HCT116 (cell line): ENCODE results near the genes MBOAT7, LILRB3, LILRA4, CDC42EP5, LILRA2, NCR1, TNNT1, TNNI3, SYT5 and SHISA7.

GRCh38 chr19:54189486-54190044 lies at the start of gene MBOAT7:
TSS of gene MBOAT7 (minus strand) at chr19:54189580.
- RRBS: under 1% methylated on average over 6 of the region's 45 CpGs

DNA sequence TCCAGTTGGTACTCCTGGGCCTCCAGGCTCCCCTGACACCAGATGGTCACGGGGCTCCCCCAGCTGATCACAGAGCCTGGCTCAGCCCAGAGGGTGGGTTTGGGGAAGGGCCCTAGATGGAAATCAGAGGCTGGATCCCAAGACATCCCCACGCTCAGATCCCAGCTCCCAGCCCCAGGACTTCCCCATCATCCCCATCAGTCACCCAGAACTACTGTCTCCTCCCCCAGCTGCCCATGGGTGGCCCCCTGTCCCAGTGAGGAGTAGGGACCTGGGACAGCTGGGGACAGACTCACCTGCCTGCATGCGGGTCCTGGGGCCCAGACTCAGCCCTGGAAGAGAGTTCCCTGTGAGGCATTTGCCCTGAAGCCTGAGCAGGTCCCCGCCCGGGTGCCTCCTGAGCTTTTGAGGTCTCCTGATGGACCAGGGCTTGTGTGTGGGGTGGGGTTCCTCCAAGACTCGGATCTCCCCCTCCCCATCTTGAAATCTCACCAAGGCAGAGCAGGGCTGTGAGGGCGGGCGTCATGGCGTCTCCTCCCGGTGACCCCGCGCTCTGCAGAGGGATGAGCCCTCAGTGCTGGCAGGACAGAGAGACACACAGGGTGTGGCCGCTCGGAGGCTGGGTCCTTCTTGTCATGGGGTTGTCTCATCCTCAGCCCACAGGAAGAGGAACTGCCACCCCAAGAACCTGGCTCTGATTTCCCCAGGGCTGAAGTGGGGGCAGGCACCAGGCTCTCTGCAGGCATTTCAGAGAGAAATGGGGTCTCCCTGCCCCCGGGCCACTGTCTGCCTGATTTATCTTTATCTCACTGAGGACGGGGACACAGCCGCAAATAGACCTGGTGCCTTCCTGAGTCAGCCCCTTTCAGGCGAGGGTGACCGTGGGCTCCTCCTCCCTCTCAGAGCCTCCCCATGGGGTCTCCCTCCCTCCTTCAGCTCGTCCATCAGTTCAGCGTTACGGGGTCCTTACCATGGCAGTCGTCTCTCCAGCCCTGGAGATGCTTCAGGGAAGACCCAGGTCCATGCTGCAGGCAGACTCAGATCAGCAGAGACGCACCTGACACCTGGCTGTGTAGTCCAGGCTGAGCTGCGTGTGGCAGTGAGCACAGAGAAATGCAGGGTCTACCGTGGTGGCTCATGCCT lies at the start of gene LILRB3:
Gene LILRB3, minus strand, starts transcription at position 557 of the 1,143 bp plus-strand sequence.
- RRBS: no CpG with 5 or more reads among the region's 26 CpGs

- RRBS: no CpG with 5 or more reads among the region's 13 CpGs
Observed at GRCh38 chr19:54338855-54339440, at the start of gene LILRA4. TSS of gene LILRA4 (minus strand) at chr19:54339162.

DNA sequence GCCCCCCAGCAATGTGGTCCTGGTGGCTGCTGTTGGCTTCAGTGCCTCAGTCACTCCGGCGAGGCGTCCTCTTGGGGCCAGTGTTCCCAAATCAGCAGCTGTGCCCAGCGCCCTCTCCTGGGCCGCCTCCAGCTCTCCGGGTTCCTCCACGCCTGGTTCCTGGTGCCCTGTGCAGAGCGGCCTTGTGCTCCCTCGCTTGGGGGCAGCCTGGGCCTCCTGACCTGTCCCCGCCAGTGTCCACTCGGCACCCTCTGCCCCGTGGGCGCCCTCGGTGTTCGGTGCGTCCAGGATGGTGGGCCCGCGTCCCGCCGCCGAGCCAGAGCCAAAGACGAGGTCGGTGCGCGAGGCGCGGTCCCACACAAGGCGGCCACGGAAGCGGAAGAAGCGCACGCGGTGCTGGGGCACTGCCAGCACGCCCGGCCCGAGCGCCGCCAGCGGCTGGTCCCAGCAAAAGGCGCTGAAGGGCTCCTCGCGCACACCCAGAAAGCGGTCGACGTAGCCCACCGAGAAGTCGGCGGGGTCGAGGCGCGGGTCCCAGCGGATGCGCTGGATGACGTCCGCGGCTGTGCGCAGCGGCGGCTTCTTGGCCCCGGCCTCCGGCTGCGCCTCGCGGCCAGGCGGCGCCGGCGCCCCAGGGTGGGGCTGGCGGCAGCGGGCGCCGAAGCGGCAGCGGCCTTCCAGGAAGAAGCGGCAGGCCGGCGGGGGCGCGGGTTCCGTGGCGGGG lies 651 bp downstream of the LENG9 start:
- RRBS: 2% methylated on average over 20 of the region's 81 CpGs

DNA sequence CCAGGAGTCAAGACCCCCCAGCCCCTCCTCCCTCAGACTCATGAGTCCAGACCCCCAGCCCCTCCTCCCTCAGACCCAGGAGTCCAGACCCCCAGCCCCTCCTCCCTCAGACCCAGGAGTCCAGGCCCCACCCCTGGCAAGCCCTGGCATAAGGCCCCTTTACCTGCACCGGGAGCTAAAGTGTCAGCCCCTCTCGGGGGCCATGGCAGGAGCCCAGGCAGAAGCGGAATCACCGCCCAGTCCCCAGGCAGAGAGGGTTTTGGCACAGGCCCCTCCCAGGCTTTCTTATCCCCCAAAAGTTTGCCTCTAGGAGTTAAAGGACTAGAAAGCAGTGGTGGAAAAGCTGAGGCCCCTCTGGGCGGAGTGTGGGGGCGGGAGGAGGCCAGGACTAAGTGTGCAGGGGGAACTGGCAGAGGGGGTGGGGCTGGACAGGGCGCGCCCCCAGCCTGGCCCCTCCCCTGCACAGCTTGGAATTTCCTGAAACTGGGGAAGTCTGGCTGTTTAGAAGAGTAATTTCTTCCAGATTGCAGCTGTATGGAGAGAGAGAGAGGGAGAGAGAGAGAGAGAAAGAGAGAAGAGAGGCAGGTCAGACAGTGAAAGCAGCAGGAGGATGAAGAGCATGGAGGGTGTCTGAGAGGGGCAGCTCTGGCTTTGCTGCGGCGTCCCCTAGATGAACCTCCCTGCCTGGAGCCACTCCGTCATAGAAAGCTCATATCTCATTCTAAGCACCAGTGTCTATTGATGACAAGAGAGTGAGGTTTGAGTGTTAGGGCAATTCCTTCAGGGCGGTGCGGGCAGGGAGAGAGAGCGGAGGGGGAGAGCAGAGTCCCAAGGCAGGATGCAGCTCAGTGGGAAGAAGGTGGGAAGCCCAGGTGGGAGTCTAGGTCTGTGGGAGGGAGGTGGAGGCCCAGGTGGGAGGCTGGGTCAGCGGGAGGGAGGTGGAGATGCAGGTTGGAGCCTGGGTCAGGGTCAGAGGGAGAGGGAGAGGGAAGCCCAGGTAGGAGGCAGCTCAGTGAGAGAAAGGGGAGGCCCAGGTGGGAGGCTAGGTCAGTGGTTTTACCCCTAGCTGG lies at the start of gene CDC42EP5:
Gene CDC42EP5, minus strand, starts transcription at position 396 of the 1,070 bp plus-strand sequence.
- RRBS: no CpG with 5 or more reads among the region's 15 CpGs

- RRBS: no CpG with 5 or more reads among the region's 21 CpGs
Observed at GRCh38 chr19:54561664-54562358, 11.8 kb upstream of the LILRA2 start.

DNA sequence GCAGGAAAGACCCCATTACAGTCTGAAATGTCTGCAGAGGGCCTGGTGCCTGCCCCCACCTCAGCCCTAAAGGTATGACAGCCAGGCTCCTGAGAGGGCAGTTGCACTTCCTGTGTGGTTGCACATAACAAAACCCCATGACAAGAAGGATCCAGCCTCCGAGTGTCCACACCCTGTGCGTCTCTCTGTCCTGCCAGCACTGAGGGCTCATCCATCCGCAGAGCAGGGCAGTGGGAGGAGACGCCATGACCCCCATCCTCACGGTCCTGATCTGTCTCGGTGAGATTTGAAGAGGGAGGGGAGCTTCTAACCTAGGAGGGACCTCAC lies at the start of gene LILRA2:
Gene LILRA2, plus strand, starts transcription at position 157 of the 327 bp plus-strand sequence.
- RRBS: no CpG with 5 or more reads among the region's 6 CpGs

DNA sequence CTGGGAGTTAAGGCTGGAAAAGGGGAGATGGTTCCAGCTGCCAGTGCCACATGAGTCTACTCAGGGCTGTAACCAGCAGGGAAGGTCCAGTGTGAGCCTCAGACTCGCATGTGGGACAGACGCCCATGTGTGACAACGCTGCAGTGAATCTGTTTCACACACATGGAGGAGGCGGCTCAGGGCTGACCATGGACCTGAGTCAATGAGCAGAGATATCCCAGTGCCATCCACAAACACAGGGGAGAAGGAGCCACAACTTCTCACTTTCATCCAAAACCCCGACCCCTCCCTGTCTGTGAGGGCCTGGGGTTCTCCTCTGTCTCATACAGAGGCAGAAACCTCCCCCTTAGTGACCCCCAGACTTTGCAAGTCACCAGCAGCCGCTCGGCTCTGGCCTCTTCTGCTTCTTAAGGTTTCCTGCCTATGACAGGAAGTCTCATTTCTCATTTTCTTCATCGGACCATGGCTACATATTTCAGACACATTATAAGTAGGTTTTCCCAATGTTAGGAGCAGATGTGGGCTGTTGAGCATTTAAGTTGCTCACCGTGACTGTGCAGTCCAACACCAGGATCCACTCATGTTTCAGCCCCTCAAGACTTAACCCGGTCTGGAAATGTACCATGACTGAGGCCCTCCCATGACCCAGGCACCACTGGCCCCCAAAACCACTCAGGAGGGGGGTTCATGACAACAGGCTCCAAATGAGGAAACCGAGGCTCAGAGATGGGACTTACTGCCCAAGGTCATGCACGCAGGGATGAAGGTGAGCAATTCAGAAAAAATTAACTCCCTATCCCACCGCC lies 12.7 kb downstream of the LILRB1 start:
- RRBS: no CpG with 5 or more reads among the region's 13 CpGs

DNA sequence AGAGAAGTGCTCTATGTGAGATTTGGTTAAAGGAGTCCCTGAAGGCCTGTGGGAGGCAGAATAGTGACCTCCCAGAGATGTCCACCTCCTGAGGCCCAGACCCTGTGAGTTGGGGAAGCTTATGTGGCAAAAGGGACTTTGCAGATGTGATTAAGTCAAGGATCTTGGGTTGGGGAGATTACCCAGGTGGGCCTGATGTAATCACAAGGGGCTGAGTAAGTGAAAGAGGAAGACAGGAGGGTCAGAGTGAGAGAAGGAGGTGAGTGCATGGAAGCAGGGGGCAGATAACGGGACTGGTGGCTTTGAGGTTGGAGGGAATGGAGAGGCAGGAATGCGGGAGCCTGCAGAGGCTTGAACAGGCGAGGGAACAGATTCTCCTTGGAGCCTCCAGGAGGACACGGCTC lies 698 bp upstream of the LILRB4 start:
- RRBS: no CpG with 5 or more reads among the region's 4 CpGs

DNA sequence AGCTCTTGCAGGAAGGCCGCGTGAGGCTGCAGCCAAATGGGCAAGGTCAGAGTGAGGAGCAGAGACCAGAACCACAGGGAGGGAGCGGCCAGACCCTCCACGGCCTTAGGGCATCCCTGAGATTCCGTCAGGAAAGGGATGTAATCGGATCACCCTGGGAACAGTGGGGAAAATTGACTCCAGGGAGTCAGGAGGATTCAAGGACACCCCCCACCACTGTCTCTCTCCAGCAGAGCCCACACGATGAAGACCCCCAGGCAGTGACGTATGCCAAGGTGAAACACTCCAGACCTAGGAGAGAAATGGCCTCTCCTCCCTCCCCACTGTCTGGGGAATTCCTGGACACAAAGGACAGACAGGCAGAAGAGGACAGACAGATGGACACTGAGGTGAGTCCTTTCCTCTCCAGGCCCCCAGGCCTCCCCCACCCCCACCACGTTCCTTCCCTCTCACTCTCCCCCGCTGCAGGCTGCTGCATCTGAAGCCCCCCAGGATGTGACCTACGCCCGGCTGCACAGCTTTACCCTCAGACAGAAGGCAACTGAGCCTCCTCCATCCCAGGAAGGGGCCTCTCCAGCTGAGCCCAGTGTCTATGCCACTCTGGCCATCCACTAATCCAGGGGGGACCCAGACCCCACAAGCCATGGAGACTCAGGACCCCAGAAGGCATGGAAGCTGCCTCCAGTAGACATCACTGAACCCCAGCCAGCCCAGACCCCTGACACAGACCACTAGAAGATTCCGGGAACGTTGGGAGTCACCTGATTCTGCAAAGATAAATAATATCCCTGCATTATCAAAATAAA lies 4.8 kb downstream of the LILRB4 start:
- RRBS: no CpG with 5 or more reads among the region's 14 CpGs

GRCh38 chr19:54696029-54696669 lies 28.1 kb upstream of the KIR3DL3 start:
- RRBS: no CpG with 5 or more reads among the region's 13 CpGs

- RRBS: 95% methylated on average over 2 of the region's 33 CpGs
Observed at GRCh38 chr19:54905522-54906809, at the start of gene NCR1. TSS of gene NCR1 (plus strand) at chr19:54906148.

DNA sequence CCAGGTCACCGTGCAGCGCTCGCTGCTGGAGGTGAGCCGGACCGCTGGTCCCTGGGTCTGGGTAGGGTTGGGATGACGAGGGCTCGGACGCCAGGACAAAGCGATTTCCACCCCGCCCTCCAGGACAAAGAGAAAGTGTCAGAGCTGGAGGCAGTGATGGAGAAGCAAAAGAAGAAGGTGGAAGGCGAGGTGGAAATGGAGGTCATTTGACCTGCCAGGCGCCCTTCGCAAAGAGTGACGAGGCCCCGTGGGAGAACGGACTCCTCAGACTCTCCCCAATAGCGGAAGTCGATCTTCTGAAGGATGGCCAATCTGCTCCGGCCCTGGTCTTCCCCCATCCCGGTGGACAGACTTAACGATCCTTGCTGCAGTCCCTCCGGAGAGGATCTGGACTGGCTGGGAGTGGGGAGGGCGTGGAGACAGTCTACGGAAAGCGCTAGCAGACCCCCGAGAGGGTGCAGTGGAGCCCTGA lies 11.8 kb downstream of the EPS8L1 start:
- RRBS: no CpG with 5 or more reads among the region's 26 CpGs

DNA sequence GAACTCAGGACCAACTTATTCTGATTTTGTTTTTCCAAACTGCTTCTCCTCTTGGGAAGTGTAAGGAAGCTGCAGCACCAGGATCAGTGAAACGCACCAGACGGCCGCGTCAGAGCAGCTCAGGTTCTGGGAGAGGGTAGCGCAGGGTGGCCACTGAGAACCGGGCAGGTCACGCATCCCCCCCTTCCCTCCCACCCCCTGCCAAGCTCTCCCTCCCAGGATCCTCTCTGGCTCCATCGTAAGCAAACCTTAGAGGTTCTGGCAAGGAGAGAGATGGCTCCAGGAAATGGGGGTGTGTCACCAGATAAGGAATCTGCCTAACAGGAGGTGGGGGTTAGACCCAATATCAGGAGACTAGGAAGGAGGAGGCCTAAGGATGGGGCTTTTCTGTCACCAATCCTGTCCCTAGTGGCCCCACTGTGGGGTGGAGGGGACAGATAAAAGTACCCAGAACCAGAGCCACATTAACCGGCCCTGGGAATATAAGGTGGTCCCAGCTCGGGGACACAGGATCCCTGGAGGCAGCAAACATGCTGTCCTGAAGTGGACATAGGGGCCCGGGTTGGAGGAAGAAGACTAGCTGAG lies 2.0 kb downstream of the PPP1R12C start:
- RRBS: 85% methylated on average over 3 of the region's 11 CpGs

DNA sequence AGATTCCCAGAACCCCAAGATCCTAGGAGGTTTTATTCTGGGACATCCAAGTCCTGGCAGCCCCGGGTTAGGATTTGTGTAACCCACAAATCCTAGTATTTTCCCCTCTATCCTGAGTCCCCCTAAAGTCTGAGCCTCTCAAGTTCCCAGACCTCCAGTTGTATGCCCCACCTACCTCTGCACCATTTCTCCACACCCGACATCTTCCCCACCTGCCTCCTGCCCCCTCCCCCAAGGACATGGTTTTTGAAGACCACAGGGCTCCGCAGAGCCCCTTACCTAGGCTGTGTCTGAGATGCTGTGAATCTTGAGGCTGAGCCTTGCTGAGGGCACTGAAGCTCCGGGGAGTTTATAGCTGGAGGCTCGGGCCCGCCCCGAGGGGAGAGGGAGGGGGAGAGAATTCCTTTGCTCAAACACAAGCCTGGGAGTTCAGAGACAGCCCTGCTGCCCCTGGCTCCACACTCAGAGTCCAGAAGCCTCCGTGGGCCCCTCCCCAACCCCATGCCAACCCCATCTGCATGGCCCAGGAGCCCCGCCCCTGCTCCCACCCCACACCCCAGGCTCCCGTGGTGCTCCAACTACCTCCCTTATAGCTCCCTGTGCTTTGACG lies at the start of gene TNNT1:
Gene TNNT1, minus strand, starts transcription at position 325 of the 610 bp plus-strand sequence.
- RRBS: no CpG with 5 or more reads among the region's 11 CpGs

- RRBS: 81% methylated on average over 10 of the region's 26 CpGs
Observed at GRCh38 chr19:55157332-55158143, at the start of gene TNNI3. TSS of gene TNNI3 (minus strand) at chr19:55157732.

DNA sequence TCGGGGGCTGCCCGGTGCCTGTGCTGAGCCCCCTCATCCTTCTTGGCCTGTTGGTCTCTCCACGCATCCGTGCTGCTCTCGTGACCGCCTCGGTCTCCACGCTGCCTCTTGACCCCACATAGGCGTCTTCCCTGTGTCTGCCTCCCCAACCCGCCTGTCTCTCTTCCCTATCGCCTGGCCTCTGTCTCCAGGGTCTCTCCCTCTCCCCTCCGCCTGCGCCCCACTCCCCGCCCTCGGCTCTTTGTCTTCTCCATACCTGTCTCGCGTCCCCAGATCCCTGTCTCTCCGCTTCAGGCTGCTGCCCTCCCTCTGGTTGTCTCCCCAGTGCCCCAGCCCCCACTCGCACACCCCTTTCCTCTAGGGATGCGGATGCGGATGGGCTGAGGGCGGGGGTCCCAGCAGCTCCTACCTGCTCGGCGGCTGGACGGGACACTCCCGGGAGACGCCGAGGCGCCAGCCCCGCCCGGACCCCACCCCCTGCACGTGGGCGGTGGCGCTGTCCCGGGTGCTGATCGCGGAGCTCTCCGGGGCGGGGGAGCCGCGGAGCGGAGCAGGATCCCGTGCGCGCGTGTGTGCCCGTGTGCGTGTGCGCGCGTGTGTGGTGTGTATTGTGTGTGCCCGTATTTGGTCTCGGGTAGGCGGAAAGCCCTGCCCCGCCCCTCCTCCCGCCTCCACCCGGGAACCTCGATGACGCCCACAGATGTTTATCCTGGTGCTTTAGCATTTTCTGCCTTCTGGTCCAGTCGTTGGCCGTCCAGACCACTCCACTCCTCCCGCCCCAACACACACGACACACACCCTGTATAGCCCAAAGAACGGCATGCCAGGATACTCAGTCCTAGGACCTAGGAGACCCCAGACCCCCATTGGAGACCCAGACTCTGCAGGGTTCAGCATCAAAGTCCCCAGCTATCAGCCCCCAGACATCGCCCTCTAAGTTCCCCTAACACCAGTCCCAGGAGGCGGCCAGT lies at the start of gene SYT5:
Gene SYT5, minus strand, starts transcription at position 582 of the 971 bp plus-strand sequence.
- RRBS: 3% methylated on average over 5 of the region's 66 CpGs

DNA sequence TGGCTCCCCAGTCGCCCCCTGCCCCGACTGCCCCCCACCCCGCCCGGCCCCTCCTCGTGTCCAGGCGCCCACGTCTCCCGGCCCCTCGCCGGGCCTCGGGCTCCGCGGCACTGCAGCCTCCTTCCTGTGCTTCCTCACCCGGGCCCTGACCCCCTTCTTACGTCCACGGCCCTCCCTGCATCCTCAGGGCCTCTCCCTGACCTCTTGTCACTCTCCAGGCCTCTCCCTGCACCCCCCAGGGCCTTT lies 266 bp downstream of the KMT5C start:
- RRBS: 2% methylated on average over 5 of the region's 16 CpGs

- RRBS: no CpG with 5 or more reads among the region's 20 CpGs
Observed at GRCh38 chr19:55384506-55384840, 381 bp upstream of the TMEM238 start.

GRCh38 chr19:55443203-55443362 lies at the start of gene SHISA7:
TSS of gene SHISA7 (minus strand) at chr19:55443300.
- RRBS: no CpG with 5 or more reads among the region's 14 CpGs